ENCODE data around the gene SELENOP.

DNA sequence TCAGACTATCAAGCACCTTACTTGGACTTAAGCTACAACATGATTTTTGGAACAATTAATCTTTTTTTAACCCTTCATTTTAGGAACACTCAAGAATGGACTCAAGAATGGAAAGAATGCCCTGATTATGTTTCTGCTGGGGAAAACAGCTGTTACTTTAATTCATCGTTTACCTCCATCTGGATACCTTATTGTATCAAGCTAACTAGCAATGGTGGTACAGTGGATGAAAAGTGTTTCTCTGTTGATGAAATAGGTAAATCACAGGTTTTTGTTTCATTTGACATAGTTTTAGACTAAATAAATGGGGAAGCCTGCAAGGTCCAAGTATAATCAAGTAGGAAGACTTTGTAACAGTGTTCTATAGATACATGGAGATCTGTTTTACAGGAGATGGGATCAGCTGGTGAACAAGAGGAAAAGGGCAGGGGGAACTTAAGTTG, 61.8 kb upstream of the CCDC152 start:
- PRO-cap, 2 experiments, result no peak in any of the 2 experiments

DNA sequence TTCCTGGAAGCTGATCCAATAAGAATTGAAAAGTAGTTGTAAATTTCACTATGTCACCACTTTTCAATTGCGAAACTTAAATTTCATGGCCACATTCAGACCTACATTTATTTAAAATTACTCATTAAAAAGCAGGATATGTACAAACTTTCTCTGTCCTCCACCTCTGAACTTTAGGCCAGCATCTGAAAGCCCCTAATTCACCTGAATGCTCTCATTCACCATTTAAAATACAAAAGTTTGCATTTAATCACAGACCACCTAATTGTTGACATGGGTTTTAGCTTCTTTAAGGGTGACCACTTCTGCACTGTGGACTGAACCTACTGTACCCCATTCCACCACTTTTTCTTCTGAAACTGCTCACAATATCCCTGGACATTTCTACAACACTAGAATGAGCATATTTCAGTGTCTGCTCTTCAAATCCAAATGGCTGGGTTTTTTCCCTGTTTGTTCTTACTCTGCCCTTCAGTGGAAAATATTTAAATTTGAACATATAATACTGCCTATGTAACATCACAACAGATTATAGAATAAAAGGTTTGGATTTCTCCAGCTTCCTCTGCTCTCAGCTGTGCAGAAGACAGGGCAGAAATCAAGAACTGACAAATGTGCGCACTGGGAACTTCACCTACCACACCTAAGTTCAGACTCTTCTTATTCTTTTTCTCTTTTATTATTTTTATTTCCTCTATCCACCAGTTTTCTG, 509 bp downstream of the SELENOP start:
- PRO-cap, 2 experiments, result no peak in any of the 2 experiments

DNA sequence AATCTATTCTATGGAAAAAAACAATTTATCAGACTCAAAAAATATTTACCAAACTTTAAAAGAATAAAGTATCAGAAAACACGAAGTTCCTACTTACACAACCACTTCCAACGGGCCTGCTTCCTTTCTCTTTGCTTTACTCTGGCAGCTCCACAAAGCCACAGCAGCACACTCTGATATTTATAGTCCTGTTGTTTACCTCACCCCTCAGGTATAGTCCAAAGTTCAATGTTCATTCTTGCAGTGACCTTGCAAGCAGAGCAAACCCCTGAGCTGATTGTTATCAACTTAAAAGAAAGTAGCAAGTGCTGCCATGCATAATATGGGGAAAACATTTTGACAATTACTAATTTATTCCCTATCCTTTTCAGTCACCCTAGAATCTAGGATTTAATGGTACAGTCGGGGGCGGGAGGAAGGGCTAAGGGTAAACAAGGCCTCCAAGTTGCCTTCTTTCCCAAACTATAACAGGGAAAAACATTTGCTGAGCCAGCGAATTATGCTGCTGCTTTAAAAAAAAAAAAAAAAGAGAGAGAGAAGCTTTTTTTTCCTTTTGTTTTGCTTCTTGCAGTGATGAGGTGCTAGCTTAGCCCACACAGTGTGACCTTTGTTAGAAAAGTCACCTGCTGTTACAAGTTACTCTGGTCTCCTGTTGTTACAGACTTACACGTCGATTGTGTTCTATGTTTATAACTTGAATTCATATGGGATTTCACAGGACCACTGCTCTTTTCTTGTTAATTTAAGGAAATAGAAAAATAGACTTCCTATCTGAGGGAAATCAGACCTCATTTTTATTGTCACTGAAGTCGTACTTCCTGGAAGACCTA, at the start of gene SELENOP:
SELENOP (minus strand) TSS at position 154 of the 830 bp plus-strand sequence.
- PRO-cap, 2 experiments, result peak in 2 of 2 experiments; most common minus-strand start position 154 of the sequence (in 2)

GRCh38 chr5:42824445-42825065, 12.9 kb upstream of the SELENOP start:
- PRO-cap, 2 experiments, result no peak in any of the 2 experiments

DNA sequence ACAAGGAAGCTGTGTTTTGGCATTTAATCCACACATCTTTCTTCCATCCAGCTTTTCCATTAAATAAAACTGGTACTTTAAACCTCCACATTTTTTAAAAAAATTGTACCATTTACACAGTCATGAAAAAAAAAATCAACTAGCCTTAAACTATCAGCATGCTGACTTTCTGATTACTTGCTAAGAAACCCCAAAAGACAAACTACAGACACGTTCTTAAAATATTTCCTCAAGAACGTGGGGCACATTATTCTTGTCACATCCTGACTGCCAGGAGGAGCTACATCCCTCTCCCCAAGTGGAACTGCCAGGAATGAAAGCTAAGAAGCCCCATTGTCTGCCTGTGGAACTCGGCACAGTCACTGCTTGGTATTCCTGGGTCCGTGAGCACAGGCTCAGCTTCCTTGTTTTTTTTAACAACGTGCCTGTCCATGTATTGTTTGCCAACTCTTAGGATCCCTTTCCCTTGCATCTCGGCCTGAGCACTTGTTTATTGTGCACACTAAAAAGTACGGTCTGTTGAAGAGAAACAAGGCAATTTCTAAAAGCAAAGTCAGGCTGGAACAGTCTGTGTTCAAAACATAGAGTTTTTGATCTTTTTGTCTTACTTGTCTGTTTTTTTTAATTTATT, 46.9 kb upstream of the SELENOP start:
- PRO-cap, 2 experiments, result peak in 1 of 2 experiments; most common minus-strand start position 368 of the sequence (in 1)

DNA sequence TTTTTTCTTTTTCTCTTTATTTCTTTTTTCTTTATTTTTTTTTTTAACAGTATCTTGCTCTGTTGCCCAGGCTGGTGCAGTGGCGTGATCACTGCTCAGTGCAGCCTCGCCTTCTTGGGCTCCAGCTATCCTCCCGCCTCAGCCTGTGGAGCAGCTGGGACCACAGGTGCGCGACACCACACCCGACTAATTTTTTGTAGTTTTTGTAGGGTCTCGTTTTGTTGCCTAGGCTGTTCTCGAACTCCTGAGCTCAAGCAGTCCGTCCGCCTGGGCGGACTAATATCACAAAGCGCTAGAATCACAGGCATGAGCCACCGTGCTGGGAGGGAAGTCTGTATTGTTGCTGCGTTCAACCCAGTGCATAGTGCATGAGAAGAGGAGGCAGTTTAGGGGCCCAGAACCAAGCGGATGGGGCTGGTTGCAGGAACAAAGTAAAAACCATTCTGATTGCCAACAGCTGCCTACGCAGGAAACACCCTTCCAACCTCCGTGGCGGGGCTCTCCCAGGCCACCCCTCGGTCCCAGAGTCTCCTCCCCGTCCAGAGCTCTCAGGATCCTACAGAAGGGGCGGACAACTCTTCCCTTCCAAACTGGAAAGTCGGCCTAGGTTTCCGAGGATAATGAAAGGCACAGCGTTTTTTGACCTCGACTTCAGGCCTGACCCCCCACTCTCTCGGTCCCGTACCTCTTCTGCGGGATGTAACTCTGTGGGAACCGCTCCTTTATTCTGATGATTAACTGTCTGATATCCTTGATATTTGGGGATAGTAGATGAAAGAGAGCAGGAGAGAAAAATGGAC, 87.1 kb downstream of the ANXA2R start:
- PRO-cap, 2 experiments, result no peak in any of the 2 experiments

DNA sequence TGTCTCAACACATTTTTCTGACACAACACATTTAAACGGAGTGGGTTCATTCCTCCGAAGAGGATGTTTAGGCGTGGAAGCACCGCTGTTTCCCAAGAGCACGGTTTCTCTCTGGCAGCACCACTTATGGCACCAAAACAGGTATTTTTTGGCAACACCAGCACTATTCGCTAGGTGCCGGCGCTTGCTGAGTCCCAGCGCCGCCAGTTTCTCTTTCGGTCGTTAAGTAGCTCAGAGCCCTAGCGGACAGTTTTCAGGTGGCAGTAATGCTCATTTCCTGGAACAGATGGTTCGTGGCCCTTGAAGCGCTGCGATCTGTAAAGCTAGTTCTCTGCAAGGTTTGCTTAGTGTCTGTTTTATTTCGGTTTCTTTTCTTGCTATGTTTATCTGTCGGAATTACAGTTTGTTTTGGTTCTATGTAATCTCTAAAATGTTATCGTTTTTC, 20.1 kb downstream of the ANXA2R start:
- PRO-cap, 2 experiments, result peak in 2 of 2 experiments; most common plus-strand start position 282 of the sequence (in 1); most common minus-strand start position 216 of the sequence (in 1)

GRCh38 chr5:43042426-43043616, 2.7 kb upstream of the ANXA2R start:
- PRO-cap, 2 experiments, result peak in 2 of 2 experiments; most common plus-strand start chr5:43043316 (in 2); most common minus-strand start chr5:43042456 (in 1)

- PRO-cap, 2 experiments, result peak in 2 of 2 experiments; most common plus-strand start chr5:43066368 (in 2); most common minus-strand start chr5:43066446 (in 2)
These were observed 26.0 kb upstream of the ANXA2R start for GRCh38 chr5:43065769-43066851.

DNA sequence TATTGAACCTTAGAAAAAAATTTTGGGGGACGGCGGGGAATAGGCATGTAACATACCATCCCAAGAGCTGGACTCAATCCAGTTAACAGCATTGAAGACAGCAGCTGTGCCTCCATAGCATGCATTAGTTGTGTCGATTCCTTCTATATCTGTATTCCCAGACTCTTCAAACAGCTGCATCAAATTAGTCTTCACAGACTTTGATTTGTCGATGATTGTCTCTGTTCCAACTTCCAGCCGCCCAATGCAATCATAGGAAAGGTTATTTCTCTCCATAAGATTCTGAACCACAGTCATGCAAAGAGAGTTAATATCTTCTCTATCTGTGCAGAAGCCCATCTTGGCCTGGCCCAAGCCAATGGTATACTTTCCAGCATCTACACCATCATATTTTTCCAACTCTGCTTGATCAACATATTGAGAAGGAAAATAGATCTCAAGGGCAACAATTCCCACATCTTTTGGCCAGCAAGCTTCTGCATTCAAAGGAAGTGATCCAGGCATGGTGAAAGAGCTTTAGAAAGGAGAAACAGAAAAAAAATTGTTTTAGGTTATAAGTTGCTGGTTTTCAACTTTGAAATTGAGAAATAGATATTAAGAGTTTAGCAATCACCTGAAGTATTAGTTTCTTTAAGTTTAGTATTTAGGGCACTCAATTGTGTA, 14.6 kb downstream of the HMGCS1 start:
- PRO-cap, 2 experiments, result no peak in any of the 2 experiments

DNA sequence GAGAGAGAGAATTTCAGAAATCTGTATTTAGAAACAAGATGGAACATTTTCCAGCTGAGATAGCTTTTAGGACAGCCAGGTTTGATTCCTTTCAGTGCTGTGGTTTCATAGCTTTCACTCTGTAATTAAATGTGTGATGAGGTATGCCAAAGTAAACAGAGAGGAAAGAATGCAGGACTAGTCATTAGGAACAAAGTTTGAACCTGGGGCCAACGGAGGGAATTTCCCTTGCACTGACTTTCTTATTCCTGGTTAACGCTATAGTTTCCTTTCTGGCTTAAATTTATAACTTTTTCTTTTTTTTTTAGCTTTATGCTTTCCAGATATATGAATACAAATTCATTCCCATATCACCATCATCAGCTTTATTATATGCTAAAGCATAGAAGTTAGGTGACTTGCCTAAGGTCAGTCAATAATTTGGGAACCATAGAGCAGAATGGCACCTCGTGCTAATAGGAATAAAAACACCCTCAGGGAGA, 10.0 kb upstream of the CCL28 start:
- PRO-cap, 2 experiments, result peak in 1 of 2 experiments; most common plus-strand start position 231 of the sequence (in 1); most common minus-strand start position 101 of the sequence (in 1)

DNA sequence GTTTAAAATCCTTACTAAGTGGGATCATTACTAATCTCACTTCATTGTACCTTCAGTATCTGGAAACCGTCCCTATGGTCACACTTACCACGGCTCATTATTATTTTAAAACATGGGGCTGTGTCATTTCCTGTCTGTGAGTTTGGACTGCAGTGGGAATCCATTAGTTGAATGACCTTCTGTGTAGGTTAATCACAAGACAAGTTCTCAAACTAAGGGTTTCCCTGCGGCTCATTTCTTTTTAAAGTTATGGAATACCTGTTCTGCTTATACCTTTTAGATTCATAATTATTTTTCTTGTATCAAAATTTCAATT, 1.1 kb upstream of the NNT start:
- PRO-cap, 2 experiments, result no peak in any of the 2 experiments

- PRO-cap, 2 experiments, result no peak in any of the 2 experiments
These were observed 33.9 kb upstream of the FGF10 start for GRCh38 chr5:44423140-44423415.

- PRO-cap, 2 experiments, result no peak in any of the 2 experiments
These were observed 497.0 kb upstream of the HCN1 start for GRCh38 chr5:46193222-46193592.

GRCh38 chr5:50365649-50366321, 75.3 kb downstream of the EMB start:
- PRO-cap, 2 experiments, result no peak in any of the 2 experiments

- PRO-cap, 2 experiments, result no peak in any of the 2 experiments
These were observed 103.9 kb downstream of the PARP8 start for GRCh38 chr5:50770224-50770762.

DNA sequence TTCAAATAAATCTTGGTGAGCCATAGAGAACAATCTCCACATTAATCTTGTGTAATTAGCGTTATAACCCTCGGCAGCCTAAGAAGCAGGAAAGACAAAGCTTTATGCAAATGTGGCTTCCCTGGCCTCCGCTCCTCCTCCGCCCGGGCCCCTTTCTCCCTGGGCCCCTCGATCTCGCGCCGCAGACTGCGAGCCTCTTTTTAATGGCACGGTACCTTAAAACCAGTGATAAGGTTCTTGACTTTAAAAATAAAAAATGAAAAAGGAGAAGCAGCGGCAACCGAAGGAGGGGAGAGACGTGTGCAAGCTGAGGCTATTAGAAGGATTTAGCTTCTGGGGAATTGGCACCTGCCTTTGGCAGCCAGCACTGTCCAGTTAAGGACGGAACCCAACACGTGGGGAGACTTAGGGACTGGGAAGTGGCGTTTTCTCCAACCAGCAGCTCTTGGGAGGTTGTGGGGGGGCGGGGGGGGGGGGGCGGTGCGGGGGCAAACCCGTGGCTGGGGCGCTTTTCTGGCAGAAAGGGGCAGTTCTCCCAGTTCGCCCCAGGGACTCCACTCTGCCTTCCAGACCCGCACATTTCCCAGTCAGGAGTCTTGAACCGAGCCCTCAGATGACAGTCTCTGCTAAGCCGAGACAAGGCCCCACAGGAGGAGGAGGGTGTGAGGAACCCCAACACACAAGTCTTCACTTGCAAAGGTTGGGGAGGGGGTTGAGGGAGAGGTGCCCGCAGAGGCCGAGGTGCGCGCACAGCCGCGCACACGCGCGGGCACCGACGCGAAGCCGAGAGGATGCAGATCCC, 297.2 kb downstream of the PARP8 start:
- PRO-cap, 2 experiments, result no peak in any of the 2 experiments

GRCh38 chr5:50968965-50969189, 302.4 kb downstream of the PARP8 start:
- PRO-cap, 2 experiments, result no peak in any of the 2 experiments

GRCh38 chr5:52789187-52789836, 1.6 kb downstream of the ITGA1 start:
- PRO-cap, 2 experiments, result no peak in any of the 2 experiments

DNA sequence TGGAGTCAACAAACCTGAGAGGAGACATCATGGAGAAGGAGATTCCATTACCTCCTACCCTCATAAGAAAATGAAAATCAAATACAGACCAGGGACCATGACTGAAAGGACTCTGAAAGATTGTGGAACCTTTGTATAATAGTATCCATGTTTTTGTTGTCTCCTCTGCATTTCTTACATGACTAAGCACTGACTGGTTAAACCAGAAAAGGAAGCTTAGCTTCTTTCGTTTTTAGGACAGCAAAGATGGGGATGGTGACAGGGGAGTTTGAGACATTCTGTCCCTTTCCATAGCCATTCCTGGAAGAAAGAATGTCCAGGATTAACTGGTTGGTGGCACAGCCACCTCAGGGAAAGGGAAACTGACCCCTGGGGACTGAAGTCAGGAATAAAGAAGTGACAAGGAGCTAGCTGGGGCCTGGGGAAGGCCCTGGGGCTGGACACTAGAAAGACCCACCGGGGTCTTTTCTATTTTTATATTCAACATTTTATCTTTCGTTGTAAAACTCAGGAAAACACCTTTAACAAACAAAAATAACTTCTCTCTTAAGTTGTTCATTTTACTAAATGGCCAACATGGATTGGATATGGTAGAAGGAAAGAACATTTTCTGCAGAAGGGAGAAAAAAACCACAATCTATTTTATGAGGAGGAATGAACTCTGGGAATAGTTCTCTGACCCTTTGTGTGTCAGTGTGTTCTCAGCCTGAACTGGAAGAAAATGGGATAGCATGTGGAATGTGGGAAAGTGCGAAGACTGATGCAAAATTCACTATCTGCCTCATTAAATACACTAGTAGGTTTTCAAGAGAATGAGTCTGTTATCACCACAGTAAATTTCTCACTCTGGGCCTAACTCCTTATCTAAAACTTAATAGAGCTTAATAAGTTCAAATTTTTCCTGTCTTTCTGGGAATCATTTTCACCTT, 22.4 kb downstream of the ITGA1 start:
- PRO-cap, 2 experiments, result no peak in any of the 2 experiments